ENCODE data around the gene CIROP.

DNA sequence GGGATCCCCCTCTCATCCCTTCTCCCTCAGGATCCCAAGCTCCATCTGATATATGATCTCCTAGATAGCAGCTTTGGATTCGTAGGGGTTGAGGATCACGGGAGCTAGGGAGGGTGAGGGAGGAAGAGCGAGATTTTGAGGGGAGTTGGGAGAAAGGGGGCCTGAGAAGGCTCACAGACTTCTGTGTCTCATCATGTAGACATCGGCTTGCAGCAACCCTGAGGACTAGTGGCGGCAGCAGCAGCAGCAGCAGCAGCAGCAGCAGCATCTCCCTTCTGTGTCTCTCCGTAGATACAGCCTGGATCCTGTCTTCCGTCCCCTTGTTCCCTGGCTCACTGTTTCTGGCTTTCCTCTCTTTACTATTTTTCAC, at the start of gene CIROP:
Gene CIROP (minus strand): TSS at position 337 of the 370 bp plus-strand sequence.
- PRO-cap: no peak
- RAMPAGE, long total RNA: no peak

GRCh38 chr14:23118815-23119119, 288 bp downstream of the CEBPE start:
- PRO-cap: no peak
- RAMPAGE, long total RNA: no peak

DNA sequence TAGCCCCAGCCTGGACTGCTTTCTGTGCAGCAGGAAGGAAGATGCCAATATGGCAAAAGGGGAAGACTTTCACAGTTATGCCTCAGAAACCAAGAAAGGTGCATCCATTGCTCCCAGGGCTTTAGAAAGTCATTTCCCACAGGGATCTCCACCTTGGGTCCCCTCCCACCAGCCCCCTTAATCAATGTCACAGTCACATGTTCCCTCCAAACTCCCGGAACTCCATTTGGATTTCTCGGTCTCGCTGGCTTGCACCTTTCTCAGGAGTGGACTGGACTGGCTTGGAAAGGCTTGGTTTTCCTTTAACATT, 30.0 kb downstream of the SLC7A8 start:
- PRO-cap: unidirectional peak, minus-strand start at position 273 of the sequence
- RAMPAGE, long total RNA: no peak

DNA sequence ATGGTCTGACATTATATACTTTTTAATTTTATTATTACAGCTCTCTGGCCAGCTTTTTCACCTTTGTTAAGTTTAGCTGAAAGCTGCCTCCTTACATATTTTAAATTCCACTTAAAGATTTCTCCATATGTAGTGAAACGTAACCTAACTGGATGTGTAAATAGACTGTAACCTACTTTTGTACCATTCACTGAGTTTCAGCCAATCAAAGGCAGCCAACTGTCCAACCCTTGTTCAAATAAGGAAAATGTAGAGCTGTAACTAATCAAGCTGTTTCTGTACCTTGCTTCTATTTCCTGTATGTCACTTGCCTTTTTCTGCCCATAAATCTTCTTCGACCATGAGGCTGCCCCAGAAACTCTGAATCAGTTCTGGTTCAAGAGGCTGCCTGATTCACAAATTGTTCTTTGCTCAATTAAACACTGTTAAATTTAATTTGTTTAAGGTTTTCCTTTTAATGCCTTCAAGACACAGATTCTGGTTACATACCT, 6.3 kb downstream of the SLC7A8 start:
- PRO-cap: no peak
- RAMPAGE, long total RNA: no peak

- PRO-cap: bidirectional peak, plus-strand start at chr14:23182882, minus-strand start at chr14:23182761
- RAMPAGE, long total RNA: no peak
These were observed 937 bp downstream of the SLC7A8 start for GRCh38 chr14:23182398-23183047.

GRCh38 chr14:23320122-23321375, 708 bp upstream of the PABPN1 start:
- PRO-cap: bidirectional peak, plus-strand start at chr14:23321457, minus-strand start at chr14:23321205
- RAMPAGE, long total RNA: no peak

GRCh38 chr14:23351452-23352295, 1.0 kb downstream of the SLC22A17 start:
- PRO-cap: no peak
- RAMPAGE, long total RNA: no peak

DNA sequence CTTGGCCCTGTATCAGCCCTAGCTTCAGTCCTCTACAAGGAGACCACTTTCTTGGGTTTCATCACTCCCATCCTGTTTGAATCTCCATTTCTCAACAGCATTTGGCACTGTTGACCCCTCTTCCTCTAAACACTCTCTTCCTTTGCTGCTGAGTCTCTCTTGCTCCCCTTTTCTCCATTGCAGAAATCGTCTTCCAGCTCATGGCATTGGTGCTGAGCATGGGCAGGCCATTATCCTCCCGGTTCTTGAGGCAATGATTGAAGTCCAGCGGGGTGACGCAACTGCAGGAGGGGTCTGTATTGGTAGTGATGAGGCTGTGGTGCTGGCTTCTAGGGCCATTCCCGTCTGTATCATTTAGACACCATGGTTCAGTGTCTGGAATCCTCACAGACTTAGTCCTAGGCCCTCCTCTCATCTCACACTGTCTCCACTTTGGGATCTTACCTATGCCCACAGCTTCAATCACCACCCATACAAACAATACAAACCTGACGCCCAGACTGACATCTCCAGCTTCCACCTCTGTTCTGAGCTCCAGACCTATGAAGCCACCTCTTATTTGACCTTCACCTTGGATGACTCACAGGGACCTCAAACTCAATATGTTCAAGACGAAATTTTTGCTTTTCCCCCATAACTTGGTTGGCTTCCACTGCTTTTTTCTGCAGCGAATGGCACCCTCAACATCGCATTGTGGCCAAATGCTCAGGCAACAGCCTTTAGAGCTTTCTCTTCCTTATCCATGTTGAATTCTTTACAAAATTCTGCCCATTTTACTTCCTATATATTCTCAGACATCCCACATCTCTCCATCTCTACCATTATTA, 853 bp upstream of the SLC22A17 start:
- PRO-cap: no peak
- RAMPAGE, long total RNA: no peak

- PRO-cap: no peak
- RAMPAGE, long total RNA: no peak
These were observed 639 bp upstream of the EFS start for GRCh38 chr14:23365653-23365968.

DNA sequence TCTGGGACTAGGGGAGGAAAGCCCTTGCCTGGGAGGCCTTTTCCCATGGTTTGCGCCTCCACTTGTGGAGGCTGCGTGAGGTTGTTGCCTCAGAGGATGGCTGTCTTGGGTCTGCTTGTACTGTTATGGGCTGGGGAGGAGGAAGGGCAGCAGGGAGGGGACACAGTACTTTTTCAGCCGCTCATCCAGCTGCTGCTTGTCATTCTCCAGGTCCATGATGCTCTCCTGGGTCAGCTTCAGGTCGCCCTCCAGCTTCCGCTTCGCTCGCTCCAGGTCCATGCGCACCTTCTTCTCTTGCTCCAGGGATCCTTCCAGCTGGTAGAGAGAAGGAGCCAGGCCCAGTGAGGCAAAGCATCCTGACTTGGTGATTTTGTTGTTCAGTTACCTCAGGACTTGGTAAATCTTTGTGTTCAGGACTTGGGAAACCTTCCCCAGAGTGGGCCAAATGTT, 13.4 kb downstream of the MYH7 start:
- PRO-cap: no peak
- RAMPAGE, long total RNA: no peak

GRCh38 chr14:23425533-23425979, 9.9 kb downstream of the MYH7 start:
- PRO-cap: no peak
- RAMPAGE, long total RNA: no peak

DNA sequence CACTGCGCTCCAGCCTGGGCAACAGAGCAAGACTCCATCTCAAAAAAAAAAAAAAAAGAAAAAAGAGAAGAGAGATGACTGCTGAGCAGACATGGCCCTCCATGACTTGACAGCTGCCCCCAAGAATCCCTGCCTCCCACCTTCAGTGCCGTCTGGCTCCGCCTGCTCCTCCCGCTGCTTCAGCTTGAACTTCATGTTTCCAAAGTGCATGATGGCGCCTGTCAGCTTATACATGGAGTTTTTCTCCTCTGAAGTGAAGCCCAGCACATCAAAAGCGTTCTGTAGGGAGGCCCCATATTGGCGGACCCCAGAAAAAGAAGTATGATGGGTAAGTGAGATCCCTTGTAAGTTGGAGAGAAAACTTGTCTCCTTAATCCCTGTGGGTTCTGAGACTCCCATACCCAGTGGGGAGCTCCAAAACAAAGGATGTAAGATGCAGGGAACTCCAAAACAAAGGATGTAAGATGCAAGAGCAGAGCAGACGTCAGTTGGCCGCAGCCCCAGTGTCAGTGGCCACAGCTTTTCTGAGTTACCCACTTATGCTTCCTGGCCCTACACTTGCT, 5.7 kb downstream of the MYH7 start:
- PRO-cap: no peak
- RAMPAGE, long total RNA: no peak

DNA sequence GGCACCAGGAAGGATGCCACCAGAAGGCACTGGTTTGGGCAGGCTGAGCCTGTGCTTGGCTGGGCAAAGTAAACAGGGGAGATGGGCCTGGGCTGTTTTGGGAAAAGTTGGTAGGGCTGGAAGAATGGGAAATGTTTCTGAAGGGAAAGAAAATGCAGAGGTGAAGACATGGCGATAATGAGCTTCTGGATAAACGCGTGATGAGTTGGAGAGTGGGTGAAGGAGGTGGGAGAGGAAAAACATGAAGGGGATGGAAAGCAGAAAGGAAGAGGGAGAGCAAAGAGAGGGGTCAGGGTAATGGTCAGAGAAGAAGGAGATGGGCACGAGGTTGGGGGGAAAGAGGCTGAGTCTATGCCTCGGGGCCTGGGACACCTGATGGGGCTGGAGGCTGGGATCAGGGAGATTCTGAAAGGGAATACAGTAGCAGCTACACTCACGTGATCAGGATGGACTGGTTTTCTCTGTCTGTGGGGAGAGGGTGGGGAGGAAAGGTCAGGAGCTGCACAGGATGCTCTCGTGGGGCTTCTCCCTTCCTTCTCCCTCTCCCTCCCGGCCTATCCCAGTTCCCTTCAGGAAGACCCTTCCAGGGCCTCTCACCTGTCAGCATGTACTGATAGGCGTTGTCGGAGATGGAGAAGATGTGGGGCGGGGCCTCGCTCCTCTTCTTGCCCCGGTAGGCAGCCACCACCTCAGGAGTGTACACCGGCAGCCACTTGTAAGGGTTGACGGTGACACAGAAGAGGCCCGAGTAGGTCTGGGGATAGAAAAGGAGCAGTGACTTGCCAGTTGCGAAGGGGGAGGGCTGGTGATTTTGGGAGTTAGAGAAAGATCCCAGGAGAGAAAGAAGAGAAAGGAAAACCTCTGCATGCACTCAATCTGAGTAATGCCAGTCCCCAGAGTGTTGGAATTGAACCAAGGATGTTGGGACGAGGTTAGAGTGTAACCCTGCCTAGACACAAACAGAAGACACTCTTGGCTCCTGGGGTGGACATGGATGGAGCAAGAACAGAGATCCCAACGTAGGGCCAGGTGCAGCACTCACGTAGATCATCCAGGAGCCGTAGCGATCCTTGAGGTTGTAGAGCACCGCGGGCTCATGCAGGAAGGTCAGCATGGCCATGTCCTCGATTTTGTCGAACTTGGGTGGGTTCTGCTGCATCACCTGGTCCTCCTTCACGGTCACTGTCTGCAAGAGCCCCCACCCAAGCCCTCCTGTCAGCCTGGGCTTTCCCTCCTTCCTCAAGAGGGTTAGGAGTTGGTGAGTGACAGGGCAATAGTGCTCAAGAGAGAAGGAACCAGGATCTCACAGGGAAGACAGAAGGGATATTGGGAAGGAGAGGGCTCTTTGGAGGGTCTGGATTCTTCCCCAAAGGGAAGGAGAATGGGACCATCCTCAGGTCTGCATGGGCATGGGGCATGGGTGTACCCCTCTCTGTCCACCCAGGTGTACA, 2.9 kb downstream of the MYH7 start:
- PRO-cap: no peak
- RAMPAGE, long total RNA: no peak

DNA sequence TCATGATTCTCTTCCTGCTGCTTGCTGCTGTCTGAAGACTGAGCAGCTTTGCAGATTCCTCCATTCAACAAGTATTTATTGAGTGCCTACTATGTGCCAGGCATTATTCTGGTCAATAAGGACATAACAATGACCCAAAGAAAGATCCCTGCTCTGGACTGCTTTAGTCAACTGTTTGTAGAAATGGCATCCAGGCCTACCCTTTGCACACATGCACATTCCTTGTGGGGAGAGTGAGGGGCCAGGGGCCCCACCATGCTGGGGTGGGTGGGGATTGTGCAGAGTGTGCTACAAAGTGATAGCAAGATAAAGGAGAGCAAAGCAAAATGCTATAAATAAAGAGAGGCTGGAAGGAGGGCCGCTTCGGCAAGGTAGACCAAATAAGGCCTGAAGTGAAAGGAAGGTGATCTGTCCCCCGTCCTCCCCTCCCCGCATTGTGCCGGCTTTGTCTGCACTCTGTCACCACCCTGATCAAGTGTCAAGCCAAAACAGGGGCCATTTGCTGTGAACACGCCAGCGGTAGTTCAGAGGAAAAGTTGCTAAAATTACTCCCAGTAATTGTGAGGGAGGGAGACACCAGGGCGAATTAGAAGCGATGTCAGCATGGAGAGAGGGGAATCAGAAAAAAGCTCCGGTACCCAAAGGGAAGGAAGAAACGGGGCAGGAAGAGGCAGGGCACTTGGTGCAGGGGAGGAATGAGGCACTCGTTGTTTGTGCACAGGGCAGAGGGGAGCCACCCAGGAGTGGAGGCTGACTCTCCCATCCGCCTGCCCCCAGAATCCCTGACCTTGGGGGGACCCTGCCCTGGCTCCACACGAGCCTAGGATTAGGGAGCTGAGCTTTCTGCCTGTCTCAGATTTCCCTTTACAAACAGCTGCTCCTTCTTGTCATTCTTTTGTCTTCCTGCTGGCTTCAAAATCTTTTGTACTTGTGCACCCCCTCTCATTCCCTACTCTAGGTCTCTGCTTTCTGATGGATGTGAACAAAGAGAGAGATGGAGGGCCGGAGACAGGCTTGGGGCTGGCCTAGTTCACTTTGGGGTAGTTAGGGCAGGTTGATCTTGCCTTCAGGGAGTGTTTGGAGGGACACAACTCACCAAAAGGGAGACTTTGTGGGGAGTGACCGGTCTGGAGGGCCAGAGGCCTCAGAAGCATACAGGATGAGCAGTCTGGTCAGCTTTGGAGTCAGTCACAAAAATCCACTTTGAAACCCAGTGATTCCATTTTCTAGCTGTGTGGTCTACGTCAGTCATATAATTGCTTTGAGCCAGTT, 2.9 kb upstream of the MYH7 start:
- PRO-cap: no peak
- RAMPAGE, long total RNA: no peak

DNA sequence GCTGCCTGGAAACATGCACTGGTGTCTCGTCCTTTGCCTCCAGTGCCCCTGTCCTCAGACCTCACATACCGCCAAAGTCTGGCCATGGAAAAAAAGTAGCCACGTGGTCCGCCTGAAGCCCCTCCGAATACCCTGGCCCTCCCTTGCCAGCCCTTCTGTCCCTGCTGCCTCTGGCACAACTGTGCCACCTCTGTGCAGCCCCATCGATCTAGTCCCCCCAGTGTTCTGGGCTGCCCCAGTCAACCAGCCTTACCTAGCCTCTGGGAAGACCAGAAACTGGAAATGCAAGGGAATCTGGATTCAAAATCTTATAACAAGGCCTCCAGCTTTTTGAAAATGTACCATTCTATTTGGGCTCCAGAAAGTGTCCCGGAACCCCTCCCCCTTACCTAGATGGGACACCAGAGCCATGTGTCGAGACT, 391 bp downstream of the DHRS4L2 start:
- PRO-cap: no peak
- RAMPAGE, long total RNA: no peak

DNA sequence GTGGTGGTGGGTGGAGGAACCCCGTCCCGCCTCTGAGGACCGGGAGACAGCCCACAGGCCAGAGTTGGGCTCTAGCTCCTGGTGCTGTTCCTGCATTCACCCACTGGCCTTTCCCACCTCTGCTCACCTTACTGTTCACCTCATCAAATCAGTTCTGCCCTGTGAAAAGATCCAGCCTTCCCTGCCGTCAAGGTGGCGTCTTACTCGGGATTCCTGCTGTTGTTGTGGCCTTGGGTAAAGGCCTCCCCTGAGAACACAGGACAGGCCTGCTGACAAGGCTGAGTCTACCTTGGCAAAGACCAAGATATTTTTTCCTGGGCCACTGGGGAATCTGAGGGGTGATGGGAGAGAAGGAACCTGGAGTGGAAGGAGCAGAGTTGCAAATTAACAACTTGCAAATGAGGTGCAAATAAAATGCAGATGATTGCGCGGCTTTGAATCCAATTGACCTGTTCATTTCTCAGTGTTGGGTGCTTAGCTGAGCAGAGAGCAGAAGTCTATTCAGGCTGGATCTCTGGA, 17.3 kb downstream of the DHRS4L2 start:
- PRO-cap: no peak
- RAMPAGE, long total RNA: no peak

- PRO-cap: no peak
- RAMPAGE, long total RNA: no peak
These were observed 9.1 kb upstream of the CARMIL3 start for GRCh38 chr14:24042703-24043104.

GRCh38 chr14:24071751-24072846, 737 bp downstream of the CPNE6 start:
- PRO-cap: no peak
- RAMPAGE, long total RNA: no peak

GRCh38 chr14:24074501-24075336, 3.4 kb downstream of the CPNE6 start:
- PRO-cap: no peak
- RAMPAGE, long total RNA: no peak

GRCh38 chr14:24122884-24123396, 7.5 kb upstream of the FITM1 start:
- PRO-cap: no peak
- RAMPAGE, long total RNA: no peak

Data from urinary bladder (tissue), 3 donors.